Metastatic Liver Carcinoma in the Adrenal Gland (tissue), 2 donors: ENCODE results near the genes GLDC and LURAP1L.

GRCh38 chr9:6106572-6106991 lies 91.2 kb upstream of the RANBP6 start:
- PRO-cap, 2 experiments: no peak in any of the 2 experiments

DNA sequence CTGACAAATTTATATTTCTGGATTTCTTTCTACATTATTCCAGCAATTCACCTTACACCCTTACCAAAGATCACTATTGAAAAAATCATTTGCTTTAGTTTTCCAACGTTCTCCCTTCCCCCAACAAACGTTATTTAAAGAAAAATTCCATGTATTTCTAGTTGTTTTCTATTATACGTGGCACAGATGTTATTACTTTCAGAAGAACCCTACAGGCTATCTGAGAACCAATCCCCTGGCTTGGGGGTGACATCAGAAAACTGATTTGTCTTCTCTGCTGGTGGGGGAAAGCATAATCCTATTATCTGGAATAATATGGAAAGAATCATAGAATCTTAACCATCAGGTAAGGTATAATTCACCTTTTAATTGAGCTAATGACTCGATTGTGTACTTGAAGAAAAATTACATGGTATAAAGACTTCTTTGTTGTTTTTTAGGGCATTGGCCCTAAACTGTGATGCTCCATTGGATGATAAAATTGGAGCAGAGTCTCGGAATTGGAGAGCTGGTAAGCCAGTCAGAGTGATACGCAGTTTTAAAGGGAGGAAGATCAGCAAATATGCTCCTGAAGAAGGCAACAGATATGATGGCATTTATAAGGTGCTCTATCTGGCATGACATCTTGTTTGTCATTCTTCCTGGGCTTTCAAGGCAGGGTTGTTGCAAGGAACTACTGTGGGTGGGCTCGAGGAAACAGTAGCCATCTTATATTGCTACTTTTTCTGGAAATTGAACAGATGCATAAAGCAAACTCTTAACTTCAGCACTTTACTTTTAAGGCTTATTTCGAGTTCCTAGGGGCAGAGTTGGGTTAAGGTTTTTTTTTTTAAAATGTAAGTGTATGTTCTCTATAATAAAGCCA lies 84.0 kb downstream of the UHRF2 start:
- PRO-cap, 2 experiments: no peak in any of the 2 experiments

GRCh38 chr9:6497858-6498609 lies 85.0 kb downstream of the UHRF2 start:
- PRO-cap, 2 experiments: no peak in any of the 2 experiments

- PRO-cap, 2 experiments: no peak in any of the 2 experiments
Measured at GRCh38 chr9:6640174-6640531, 5.4 kb downstream of the GLDC start.

- PRO-cap, 2 experiments: peak in 1 of 2 experiments; most common plus-strand start chr9:6644250 (in 1)
Measured at GRCh38 chr9:6644131-6644539, 1.4 kb downstream of the GLDC start.

DNA sequence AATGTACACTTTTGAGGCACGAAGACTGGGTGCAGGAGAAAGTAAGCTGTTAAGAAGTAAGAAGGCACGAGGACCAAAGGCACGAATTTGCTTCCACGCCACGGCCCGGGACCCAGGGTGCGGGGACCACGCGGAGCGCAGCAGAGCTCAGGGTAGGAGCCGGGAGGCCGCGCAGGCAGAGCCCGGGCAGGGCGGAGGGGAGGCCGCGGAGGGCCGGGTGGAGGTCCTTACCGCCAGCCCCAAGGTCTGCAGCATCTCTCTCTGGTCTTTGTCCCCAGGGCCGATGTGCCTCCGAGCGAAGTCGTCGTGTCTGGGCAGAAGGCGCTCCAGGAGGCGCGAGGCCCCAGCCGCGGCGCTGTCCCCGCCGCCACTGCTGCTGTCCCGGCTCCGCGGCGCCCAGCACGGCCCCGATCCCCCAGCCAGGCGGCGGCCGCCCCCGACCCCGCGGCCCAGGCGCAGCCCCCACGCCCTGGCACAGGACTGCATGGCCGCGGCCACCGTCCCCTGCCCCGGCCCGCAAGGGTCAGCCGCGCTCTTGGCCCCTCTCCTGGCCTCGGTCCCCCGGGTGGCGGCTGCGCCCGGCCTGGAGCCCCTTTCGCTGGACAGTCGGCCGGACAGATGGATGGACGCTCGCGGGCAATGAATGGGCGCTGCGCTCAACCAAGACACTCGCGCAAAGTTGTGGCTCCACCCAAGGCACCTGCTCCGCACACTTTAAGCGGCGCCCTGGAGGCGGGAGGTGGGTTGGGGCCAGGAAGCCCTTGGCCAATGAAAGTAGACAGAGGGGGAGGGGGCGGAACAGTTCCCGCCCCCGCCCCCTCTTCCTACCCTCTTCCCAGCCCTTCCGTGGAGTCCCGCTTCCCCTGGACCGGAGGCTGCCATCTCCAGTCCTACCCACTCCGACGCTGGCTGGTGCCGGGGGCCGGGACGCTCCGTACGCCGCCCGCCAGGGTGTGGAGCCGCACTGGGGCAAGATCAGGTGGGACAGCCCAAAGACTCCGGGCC lies at the start of gene GLDC:
TSS of gene GLDC (minus strand) at position 716 of the 1,005 bp plus-strand sequence.
- PRO-cap, 2 experiments: peak in 2 of 2 experiments; most common plus-strand start position 899 of the sequence (in 2); most common minus-strand start position 711 of the sequence (in 2)

DNA sequence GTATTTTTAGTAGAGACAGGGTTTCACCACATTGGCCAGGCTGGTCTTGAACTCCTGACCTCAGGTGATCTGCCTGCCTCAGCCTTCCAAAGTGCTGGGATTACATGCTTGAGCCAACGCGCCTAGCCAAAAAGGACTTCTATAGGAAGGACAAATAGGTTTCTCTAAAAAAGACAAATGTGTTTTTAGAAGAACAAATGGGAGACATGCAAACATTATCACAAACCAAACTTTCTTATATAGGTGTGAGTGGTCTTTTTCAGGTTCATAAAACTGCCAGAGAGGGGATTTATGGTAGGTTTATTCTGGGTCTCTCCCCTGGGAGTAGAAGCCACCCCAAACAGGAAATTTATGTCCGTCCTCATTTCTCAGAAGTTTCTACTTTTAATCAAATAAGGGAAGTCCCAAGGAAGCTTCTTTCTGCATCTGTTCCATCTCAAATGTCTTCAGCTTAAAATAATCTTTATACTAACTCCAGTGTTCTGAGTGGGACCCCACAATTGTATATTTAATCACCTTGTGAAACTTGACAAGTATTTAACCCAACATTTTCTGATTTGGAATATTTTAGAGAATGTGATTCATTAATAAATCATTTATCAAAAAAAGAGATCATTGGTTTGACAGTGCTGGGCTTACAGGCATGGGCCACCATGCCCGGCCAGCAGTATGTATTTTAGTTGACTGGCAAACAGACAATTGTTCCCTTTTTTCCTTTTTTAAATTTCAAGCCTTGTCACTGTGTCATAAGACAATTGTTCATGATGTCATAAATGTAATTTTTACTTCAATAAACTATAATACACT lies 44.4 kb upstream of the GLDC start:
- PRO-cap, 2 experiments: no peak in any of the 2 experiments

DNA sequence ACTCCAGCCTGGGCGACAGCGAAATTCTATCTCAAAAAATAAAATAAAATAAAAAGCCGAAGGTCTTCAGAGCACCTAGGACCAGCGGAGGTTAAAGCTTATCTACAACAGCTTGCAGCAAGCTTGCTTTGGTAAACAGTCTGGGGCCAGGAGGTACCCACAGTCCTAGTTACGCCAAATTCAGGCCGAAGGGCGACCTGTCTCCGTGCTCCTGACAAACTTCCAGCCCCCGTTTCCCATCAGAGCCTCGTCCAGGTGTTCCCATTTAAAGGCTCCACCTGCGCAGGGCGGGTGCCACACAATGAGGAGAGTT lies 42.2 kb upstream of the KDM4C start:
- PRO-cap, 2 experiments: peak in 2 of 2 experiments; most common plus-strand start position 134 of the sequence (in 1); most common minus-strand start position 93 of the sequence (in 1)

GRCh38 chr9:6750268-6750601 lies 7.5 kb upstream of the KDM4C start:
- PRO-cap, 2 experiments: no peak in any of the 2 experiments

DNA sequence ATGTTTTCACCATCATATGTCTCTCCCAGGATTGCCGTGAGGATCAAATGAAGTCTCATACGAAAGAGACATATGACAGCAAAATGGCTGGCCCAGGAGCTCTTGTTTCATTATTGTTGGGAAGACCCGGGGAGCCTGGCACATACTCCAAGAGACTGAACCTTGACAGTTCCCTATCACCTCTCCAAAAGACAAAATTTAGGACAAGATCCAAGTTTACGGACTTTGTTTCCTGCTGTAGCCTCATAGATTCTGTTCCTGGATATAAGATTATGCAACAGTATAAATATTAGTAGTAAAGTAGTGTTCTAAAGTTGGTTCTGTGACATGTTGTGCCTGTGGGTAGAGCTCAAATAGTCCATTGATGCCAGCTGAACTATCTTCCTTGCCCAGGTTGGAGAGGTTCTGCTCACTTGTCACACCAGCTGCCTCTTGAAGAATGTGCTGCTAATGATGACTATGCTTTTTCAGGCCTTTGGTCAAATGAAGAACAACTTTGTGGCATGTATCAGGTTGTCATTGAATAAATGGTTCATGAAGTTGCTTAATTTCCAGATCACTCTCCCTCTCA lies 430.2 kb downstream of the DMAC1 start:
- PRO-cap, 2 experiments: no peak in any of the 2 experiments

DNA sequence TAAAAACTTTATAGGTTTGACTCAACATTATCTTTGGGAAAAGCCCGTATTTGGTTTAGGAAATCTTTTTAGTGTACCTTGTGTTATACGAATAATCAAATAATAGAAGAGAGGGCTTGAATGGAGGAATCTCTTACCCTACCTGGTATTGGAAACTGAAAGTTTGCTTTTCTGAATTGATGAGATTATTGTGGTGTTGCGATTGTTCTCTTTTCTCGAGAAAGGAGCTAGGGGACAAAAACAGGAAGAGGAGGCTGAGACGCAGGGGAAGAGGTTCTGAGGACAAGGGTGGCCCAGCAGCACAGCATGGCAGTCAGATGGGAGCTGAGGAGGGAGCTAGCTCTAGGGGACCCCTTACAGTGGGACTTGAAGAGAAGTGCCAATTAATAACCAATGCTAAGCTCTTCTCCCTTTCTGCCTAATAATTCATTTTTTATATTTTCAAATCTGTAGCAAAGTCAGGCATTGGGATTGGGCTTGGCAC lies 183.3 kb upstream of the DMAC1 start:
- PRO-cap, 2 experiments: no peak in any of the 2 experiments

DNA sequence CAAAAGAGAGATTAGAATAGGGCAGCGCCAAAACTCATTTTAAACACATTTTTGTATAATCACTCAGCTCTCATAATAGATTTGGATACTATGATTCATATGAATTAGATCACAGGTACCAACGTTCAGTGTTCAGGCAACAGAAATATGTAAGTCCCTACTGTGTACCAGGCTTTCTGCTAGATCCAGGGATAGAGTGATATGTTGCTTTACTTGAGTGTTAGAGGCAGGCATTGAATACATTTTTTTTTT lies 370.5 kb downstream of the PTPRD start:
- PRO-cap, 2 experiments: no peak in any of the 2 experiments

- PRO-cap, 2 experiments: no peak in any of the 2 experiments
Measured at GRCh38 chr9:11448985-11449203, 836.1 kb upstream of the PTPRD start.

GRCh38 chr9:12695358-12695991 lies 2.3 kb downstream of the TYRP1 start:
- PRO-cap, 2 experiments: no peak in any of the 2 experiments

DNA sequence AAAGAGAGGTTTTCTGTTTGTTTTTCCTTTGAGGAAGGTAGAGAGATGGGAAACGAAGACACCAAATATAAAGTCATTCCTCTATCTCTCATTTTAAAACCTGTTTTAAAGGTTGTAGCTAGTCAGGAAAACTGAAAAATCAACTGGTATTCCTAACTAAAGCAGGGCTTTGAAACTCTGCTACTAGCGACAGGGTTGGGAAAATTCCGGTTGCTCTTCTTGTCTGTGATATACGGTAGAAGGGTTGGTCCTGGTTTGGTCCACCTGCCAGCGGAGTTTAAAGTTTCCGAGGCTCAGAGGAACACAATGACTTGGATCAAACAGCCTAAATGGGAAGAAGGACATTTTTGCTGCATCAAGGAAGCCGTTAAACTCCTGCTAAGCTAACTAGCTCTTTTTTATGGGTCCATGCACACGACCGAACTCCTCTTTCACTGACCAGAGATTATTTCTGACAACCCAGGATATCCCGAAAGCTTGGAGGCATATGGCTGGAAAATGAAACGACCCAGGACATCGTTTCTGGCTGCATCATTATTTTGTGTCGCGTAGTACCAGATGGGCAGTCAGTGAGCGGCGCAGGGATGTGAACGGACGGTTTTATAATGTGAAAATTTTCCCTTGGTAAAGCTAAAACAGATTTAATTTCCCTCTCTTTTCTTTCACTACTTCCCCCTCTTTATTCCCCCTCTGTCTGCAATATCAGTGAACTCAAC lies at the start of gene LURAP1L:
TSS of gene LURAP1L (plus strand) at position 306 of the 716 bp plus-strand sequence.
- PRO-cap, 2 experiments: peak in 2 of 2 experiments; most common plus-strand start position 276 of the sequence (in 2)

DNA sequence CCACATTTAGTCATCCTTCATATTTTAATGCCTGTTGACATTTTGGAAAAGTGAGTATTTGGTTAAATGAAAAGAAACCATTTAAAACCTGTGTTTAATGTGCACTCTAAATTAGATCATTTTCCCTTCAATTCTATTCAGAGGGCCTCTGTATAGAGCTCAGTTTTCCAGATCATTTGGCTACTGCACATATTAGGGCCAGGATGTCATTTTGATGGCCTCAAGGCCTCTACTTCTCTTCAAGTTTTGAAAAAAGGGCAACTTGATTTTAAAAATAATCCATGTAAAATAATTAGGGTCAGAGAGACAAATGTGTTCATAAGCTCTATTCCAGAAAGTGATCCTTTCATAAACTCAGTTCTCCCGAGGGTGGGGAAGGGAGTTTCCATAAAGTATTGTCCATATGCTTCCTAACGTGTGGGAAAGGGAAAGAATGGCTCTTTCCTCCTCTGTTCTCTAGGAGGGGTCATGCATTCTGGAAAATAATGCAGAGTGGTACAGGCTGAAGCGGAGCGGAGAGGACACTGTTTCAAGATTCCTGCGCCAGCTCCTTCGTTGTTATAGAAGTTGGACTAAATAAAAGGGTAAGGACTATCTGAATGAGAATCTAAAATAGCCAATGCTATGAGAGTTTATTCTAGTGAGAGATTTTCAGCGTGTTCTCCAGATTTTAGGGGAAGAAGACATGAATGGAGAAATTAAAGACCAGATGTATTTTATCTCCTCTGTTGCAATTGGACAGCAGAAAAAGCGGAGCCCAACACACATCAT lies 166.7 kb upstream of the MPDZ start:
- PRO-cap, 2 experiments: no peak in any of the 2 experiments

DNA sequence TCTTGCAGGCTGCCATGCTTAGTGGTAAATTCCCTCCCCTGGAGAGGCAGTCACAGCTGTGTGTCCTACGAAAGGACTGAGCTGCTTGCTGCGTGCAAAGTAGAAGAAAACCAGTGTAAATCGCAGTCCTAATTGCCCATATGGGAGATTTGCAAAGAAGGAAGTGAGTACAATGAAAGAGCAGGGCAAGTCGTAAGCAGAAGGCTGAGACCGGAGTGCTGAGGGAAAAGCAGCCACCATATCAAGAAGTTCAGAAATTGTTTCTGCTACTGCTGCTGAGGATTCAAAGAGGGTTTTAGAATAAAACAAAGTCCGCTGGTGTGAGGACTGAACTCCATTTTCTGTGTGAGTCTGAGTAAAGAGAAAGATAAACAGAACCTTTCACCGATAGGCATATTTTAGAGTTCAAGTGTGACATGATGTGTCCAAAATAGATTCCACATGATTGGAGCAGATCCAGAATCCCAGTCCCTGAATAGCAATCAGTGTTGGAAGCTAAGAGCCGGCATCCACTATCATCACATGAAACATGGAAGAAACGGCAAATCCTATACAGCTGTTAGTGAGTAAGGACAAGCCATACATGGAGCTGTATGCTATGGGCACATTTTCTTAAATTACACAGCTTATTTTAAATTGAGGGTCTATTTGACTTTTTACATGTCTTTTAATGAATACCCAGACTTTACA lies 508.0 kb upstream of the MPDZ start:
- PRO-cap, 2 experiments: no peak in any of the 2 experiments

- PRO-cap, 2 experiments: no peak in any of the 2 experiments
Measured at GRCh38 chr9:14095859-14097158, 217.6 kb downstream of the NFIB start.

DNA sequence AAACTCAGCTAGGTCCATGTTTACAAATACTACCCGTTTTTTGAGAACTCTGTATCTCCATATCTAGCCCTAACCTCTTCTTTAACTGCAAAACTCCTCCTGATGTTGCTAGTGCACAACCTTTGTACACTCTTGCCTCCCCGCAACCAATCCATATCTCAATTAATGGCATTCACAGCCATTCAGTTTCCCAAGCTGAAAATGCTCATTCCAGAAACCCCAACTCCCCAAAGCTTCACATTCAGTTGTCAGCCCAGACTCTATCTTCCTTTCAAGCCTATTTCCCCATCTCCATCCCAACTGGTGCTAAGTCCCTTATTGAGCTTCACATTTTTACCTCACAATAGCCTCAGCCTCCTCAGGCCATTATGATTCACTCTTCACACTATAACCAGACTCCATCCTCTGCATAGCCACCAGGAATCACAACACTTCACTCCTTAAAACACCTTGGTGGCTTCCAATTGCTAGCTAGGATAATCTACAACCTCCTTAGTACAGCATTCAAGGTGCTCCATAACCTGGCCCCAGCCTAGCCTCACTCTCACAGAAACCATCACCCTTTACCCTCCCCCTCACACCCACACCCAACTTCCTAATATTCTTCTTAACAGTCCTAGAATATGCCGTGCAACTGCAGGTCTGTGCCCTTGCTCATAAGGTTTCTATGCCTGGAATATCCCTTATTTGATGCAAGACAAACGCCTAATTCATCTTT lies 113.0 kb downstream of the NFIB start:
- PRO-cap, 2 experiments: no peak in any of the 2 experiments

DNA sequence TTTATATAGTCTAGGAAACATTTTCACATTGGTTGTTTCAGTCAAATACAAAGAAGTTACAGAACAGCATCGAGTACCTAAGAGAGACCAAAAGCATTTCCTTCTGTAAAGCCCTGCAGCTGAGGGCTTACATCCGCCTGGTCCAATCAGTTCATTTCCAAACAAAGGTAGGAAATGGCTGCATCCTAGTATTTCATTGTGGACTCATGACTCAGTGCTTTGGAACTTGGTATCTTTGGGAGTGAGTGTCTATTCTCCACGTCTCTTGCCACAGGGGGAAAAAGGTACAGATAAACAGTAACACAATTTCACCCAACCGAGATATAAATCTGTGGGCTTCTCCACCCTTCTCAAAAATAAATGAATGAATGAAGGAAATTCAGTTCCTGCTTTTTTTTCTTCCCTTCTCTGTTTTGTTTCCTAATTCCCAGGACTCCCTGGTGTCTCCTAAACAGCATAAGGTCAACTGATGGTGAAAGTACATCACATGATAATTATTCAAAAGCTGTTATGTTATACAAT lies 75.4 kb downstream of the NFIB start:
- PRO-cap, 2 experiments: no peak in any of the 2 experiments